Measurements from ENCODE around the genes FTSJ3, GH1, PRR29 and POLG2.

- PRO-cap = no peak
- RAMPAGE, long total RNA, 5 experiments = start-site peak on the plus strand in 4 of 5 experiments, at chr17:63811930-63812207 at its widest, 21 to 130 reads per replicate
- RRBS = no CpG with 5 or more reads among the region's 4 CpGs
These were observed 15.4 kb upstream of the PSMC5 start for GRCh38 chr17:63811809-63812272.

DNA sequence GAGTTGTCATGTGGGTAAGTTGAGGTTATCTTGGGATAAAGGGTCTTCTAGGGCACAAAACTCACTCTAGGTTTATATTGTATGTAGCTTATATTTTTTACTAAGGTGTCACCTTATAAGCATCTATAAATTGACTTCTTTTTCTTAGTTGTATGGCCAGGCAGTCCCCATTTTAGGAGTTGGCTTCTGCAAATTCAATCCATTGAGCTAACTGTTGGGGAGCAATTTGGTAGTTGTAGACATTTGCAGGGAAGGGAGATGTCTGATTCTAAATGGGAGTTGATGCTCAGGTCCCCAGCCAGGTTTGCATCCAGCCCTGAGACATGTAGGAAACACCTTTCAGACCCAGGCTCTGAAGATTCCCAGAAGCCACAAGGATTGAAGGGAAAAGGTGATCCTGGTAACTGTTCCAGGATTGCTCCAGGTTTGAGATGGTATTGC lies 8.6 kb upstream of the PSMC5 start:
- PRO-cap = no peak
- RAMPAGE, long total RNA, 5 experiments = start-site peak on the plus strand in 1 of 5 experiments, centred at position 249 of the sequence, 17 reads per replicate

- PRO-cap = bidirectional peak, plus-strand start at chr17:63827450, minus-strand start at chr17:63827065; bidirectional peak, plus-strand start at chr17:63827721, minus-strand start at chr17:63827663; unidirectional peak, minus-strand start at chr17:63827823
- RAMPAGE, long total RNA, 5 experiments = start-site peak on the plus strand in 5 of 5 experiments, at chr17:63827409-63827920 at its widest, 13 to 899 reads per replicate
- RRBS = 1% methylated on average over 32 of the region's 58 CpGs
These were observed at the start of gene FTSJ3 for GRCh38 chr17:63827280-63827959. Gene FTSJ3, minus strand, starts transcription at chr17:63827663.

- PRO-cap = no peak
- RAMPAGE, long total RNA, 5 experiments = no peak in any of the 5 experiments
- RRBS = no CpG with 5 or more reads among the region's 14 CpGs
These were observed at the start of gene GH1 for GRCh38 chr17:63918643-63919267. Gene GH1, minus strand, starts transcription at chr17:63918839.

- PRO-cap = no peak
- RAMPAGE, long total RNA, 5 experiments = no peak in any of the 5 experiments
- RRBS = no CpG with 5 or more reads among the region's 2 CpGs
These were observed 13.6 kb upstream of the CD79B start for GRCh38 chr17:63945713-63946186.

DNA sequence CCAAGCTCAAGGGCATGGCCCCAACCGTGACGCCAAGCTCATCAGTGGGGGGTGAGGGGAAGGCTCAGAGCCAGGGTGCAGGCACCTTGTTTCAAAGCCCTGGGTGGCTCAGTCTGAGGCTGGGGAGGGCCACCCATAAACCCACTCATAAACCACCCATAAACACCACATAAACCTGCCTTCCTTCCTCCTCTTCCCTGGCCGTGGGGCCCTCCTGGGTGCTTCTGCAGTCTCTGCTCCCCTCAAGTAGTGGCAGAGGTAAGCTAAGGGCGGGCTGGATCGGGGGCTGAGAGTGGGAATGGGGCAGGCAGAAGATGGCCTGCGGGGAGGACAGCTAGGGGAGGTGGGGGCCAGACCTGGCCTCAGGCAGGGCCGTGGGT lies 14.4 kb upstream of the CD79B start:
- PRO-cap = no peak
- RAMPAGE, long total RNA, 5 experiments = no peak in any of the 5 experiments
- RRBS = no CpG with 5 or more reads among the region's 7 CpGs

GRCh38 chr17:63976405-63976830 lies 3.7 kb upstream of the SCN4A start:
- PRO-cap = no peak
- RAMPAGE, long total RNA, 5 experiments = no peak in any of the 5 experiments
- RRBS = no CpG with 5 or more reads among the region's 3 CpGs

- PRO-cap = bidirectional peak, plus-strand start at chr17:63997925, minus-strand start at chr17:63997747
- RAMPAGE, long total RNA, 5 experiments = no peak in any of the 5 experiments
- RRBS = 1% methylated on average over 10 of the region's 67 CpGs
These were observed at the start of gene PRR29 for GRCh38 chr17:63997626-63998821. Gene PRR29, plus strand, starts transcription at chr17:63998351.

DNA sequence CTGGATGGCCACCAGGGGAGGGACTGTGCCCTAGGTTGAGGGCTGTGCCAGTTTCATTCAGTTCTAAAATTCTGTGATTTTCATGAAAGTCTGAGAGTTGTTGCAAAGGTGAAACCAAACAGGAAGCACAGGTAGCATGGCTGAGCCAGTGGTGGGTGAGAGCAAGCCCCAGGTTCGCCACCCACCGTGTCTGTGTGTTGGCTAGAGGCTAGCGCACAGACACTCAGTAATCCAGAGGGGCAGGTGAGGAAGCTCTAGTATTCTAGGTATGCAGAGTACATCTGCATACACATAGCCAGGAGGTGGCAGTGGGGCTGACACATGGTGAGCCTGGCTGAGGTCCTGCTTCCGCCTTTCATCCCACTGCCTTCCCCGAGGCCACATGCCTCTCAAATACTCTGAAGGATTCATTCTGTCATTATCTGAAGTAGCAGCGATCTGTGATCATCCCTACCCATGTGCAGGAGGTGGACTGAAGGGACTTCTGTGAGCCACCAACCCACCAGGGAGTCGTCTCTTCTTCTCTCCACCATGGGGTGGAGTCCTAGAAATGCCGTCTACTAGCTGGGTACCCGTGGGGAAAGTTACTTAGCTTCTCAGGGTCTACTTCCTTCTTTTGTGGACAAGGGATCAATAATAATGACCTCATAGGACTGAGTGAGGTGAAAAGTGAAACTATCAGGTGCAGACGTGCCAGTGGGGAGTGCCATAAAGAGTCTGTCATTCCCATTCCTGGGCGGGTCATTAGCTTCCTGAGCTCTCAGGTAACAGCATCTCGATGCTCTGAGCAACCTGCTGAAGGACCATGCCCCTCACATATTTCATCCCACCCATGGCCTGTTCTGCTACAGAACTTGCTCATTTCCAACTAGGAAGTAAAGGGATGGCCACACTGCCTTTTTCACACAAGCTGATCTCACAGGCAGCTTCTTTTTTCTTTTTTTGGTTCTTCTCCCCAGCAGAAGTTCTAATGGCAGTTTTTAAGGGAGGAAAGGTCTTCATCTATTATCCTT lies 36.1 kb upstream of the ICAM2 start:
- PRO-cap = unidirectional peak, minus-strand start at position 193 of the sequence
- RAMPAGE, long total RNA, 5 experiments = no peak in any of the 5 experiments
- RRBS = no CpG with 5 or more reads among the region's 12 CpGs

DNA sequence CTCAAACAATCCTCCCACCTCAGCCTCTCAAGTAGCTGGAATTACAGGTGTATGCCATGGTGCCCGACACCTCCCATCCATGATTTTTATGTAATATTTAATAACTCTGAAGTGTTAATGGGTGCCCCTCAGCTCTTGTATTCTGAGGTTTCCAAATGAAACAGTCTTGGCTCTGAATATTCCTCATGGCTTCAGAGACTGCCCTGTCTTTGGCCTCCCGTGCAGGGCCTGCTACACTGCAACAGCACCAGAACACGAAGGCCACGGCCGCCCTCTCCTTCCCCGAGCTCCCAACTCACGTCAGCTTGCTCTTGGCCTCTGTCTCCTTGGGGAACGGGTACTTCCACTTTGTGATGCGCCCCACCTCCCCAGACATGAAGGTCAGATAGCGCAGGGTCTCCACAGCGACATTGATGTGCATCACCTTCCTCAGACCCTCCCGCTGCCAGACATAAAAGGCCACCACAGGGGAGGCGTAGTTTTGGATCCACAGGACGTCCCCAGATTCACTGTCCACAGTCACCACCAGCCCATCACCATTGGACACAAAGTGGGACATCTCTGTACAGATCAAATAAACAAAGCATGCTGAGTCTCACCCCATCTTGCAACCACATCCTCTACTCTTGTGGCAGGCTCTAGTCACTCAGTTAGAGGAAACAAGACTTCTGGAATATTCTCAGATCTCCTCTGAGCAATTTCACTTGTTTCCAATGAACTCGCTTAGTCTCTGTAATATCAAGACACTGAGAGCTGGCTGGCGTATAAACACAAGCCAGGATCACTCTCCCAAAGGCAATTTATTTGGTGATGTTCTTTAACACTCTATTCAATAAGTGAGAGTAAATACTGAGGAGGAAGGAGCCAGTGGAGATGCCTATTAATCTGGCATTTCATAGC lies 46.2 kb upstream of the ICAM2 start:
- PRO-cap = no peak
- RAMPAGE, long total RNA, 5 experiments = start-site peak on the minus strand in 3 of 5 experiments, centred at positions 412 to 510 of the sequence, 12 to 25 reads per replicate
- RRBS = no CpG with 5 or more reads among the region's 16 CpGs

GRCh38 chr17:64094298-64095004 lies 35.5 kb downstream of the ERN1 start:
- PRO-cap = no peak
- RAMPAGE, long total RNA, 5 experiments = no peak in any of the 5 experiments
- RRBS = no CpG with 5 or more reads among the region's 11 CpGs

DNA sequence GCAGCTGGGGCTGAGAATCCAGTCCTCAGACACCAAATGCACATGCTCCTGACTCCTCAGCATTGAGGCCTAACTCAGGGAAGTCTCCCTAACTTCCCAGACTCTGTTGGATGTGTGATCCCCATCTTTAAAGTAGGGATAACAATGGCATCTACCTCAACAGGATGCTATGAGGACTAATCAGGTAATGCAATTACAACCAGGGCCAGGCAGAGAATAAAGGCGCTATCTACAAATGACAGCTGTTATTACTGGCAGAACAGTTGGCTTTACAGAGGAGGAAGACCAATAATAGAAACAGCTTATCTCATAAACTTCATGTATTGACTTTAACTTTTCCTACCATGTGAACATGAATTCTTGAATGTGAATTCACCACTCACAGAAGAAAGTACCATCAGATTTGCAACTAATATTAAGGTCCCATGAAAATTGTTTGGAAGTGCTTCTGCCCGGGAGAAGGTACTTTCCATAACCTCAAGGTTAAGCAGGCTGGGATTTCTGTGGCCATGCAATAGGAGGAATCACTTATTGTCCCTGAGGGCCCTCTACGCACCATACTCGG lies 22.5 kb upstream of the ERN1 start:
- PRO-cap = no peak
- RAMPAGE, long total RNA, 5 experiments = no peak in any of the 5 experiments
- RRBS = no CpG with 5 or more reads among the region's 4 CpGs

DNA sequence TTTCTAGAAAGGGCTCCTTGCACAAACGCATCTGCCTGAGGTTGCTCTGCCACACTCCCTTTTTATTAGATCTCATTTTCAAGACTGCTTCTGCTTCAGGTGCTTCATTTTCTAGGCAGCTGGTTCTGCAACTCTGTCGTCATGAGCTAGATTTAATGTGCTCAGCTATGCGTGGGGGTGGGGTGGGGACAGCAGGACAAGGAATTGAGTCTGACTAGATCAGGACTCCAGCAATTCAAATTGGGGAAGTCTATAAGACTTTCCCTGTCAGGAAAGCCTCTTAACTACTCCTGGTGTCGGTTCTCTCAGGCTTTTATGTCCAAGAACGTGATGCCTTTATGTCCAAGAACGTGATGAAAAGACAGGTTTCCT lies 29.3 kb upstream of the ERN1 start:
- PRO-cap = no peak
- RAMPAGE, long total RNA, 5 experiments = no peak in any of the 5 experiments
- RRBS = no CpG with 5 or more reads among the region's 6 CpGs

GRCh38 chr17:64256408-64256853 lies 6.6 kb downstream of the TEX2 start:
- PRO-cap = no peak
- RAMPAGE, long total RNA, 5 experiments = no peak in any of the 5 experiments
- RRBS = no CpG with 5 or more reads among the region's 2 CpGs

GRCh38 chr17:64261738-64262924 lies 929 bp downstream of the TEX2 start:
- PRO-cap = bidirectional peak, plus-strand start at chr17:64262703, minus-strand start at chr17:64262496
- RAMPAGE, long total RNA, 5 experiments = no peak in any of the 5 experiments
- RRBS = 1% methylated on average over 26 of the region's 56 CpGs

DNA sequence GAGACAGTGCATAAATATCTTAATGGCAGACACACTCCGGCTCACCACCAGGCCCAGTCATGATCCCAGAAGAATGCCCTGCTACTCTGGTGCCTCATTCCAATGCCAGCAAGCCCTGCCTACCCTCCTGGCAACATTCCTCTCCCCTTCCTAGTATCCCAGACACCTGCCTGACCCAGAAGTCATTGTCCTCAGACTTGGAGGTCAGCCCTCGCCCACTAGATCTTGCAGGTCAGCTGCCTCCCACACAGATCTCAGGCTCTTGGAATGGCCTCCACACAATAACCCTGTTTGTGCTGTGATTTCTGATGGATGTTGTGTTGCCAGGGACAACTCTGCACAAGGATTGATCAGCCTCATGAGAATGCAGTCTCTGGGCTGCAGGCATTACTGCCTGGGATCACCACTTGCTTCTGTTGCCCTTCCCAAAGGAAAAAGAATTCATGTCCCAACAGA lies 1.9 kb upstream of the TEX2 start:
- PRO-cap = no peak
- RAMPAGE, long total RNA, 5 experiments = no peak in any of the 5 experiments
- RRBS = no CpG with 5 or more reads among the region's 2 CpGs

DNA sequence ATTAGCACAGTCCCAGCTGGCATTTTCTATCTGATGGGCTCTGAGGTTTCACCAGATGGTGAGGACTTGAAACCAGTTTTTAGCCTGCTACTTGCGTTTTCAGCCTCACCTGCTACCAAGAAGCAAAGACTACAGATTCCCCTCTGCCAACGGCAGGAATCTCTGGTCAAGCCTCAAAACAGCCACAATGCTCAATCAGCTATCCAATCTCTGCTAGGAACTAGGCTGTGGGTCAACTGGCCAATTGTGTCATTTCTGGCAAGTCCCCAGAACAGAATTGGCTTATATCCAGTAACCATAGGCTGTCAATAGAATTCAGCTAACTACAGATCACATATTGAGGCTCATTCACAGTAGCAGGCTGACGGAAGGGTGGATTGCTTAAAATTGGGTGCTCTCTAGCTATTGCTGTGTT lies 11.7 kb downstream of the PECAM1 start:
- PRO-cap = unidirectional peak, plus-strand start at position 347 of the sequence
- RAMPAGE, long total RNA, 5 experiments = no peak in any of the 5 experiments
- RRBS = no CpG with 5 or more reads among the region's 3 CpGs

GRCh38 chr17:64413408-64414029 lies 22.9 kb upstream of the PECAM1 start:
- PRO-cap = unidirectional peak, minus-strand start at chr17:64413561
- RAMPAGE, long total RNA, 5 experiments = no peak in any of the 5 experiments
- RRBS = no CpG with 5 or more reads among the region's 8 CpGs

DNA sequence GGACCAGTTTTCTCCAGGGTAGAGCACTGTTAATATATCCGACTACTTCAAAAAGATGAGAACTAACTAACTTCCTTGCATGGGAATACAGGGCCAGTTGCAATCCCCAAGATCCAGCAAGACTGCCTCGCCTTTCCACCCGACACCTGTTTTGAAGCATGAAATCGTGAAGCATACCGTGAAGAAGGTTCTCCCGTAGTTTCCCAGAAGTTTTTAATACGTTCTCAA lies 710 bp downstream of the POLG2 start:
- PRO-cap = no peak
- RAMPAGE, long total RNA, 5 experiments = no peak in any of the 5 experiments
- RRBS = no CpG with 5 or more reads among the region's 7 CpGs

- PRO-cap = bidirectional peak, plus-strand start at chr17:64497154, minus-strand start at chr17:64497009
- RAMPAGE, long total RNA, 5 experiments = start-site peak on the minus strand in 3 of 5 experiments, at chr17:64497048-64497060 at its widest, 29 to 103 reads per replicate
- RRBS = 1% methylated on average over 16 of the region's 42 CpGs
These were observed at the start of gene POLG2 for GRCh38 chr17:64496954-64497990. Gene POLG2, minus strand, starts transcription at chr17:64497054.

All from stomach (tissue), 7 donors.